GM23248 (cell line): ENCODE measurements around the gene PRPF38B.

DNA sequence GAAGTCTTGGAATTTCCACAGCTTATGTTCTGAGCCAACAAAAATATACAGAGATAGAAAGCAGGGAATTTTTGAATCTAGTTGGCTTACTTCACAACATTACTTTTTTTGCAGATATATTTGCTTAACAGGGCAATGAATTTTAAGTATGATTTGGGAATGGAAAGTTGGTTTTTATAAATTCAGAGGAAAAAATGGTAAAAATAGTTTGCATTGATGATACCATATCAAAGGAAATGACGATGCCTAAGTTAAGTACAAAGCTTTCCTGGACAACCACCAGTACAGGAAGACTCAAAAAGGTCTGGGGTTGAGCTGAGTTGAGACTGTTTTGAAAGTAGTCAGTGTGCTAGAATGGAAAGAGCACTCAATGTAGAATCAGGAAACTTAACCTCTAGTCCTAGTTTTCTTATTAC is 11.0 kb upstream of the VCAM1 start:
- RAMPAGE, long total RNA, result no peak

- RAMPAGE, long total RNA, result no peak
These were observed 74.4 kb upstream of the S1PR1 start for GRCh38 chr1:101162452-101162753.

DNA sequence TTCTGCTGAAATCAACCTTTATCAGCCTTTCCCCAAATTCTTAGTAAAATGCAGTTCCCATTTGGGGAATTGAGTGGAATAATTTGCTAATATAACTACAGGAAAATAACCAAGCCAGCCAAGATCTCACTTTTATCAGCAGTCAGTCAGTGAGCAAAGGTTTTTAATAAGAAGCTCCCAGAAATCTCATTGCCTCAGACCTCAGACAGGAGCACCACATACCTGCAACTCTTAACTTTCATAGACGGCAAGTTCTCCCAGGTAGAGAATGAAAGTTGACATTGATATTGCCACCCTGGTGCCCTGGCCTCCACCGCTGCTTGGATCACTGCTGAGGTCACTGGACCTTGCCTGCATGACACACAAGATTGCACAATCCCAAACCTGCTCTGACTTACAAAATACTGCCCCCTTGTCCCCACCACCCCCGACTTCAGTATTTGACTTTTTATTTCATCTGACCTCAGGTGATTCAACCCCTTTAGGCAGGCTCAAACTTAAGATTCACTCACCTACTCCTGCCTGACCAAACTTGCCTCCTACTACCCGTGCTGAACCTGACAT is 43.2 kb upstream of the S1PR1 start:
- RAMPAGE, long total RNA, result no peak

- RAMPAGE, long total RNA, result no peak
These were observed 134.4 kb downstream of the S1PR1 start for GRCh38 chr1:101371128-101371675.

DNA sequence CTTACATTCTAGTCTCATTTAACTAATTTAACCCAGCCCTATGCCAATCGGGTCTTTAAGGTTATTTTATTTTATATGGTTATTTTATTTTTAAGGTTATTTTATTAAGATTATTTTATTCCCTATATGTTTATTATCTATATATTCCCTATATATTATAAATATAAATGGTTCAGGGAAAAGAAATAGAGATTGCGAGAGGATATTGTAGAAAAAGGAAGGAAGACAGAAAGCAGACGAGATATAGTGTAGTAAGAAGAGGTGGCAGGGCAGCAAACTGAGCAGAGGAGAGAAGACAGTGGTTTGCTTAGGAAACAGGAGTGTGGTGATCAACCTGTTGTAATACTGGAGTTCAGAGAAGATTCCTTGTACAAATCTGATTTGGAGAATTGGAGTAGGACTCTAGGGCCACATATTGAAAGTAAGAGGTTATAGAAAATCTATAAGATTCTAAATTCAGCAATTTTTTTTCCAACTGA is 9.8 kb upstream of the AMY2B start:
- RAMPAGE, long total RNA, result no peak

DNA sequence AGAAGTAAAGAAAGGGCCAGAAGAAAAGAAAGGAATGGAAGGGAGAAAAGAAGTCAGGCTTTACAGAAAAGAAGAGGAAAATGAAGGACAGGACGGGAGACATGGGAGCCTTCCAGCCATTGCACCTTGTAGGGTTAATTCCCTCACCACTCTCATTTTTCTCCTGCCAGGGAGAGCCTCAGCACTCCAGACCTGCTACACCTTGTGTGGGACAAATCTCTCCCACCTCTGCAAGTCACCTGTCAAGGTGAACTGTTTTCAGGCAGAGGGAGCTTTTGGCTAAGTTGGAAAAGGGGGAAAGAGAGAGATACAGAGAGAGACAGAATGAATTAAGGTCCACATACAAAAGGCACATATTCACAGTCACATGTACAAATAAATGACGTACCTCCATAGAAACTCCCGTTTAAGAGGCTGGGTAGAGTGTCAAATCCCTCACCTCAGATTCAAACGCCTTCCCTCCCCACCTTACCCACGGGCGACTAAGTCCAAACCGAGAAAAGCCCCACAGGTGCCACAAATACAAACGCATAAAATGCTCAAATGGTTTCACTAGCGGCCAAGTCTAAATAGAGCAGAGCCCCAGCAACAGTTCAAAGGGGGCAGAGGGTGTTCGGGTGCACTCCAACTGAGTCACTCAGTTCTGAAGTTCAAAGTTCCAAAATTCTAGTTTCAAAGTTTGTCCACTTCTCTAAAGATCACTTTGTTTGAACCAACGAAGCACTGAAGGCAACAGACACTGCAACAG is 1424.4 kb upstream of the PRMT6 start:
- RAMPAGE, long total RNA, result no peak

DNA sequence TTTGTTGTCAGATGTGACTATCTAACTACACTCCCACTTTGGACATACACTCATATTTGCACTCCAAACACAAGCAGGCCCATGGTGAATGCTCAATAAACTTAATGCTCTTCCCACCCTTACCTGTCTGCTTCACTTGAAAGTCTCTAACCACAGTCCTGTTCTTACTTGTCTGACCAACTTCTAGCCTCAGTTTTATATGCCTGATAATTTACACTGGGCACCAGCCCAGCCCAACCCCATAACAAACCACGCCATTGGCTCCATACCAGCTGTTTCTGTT is 395.4 kb downstream of the NTNG1 start:
- RAMPAGE, long total RNA, result no peak

- RAMPAGE, long total RNA, result no peak
These were observed 512 bp upstream of the VAV3 start for GRCh38 chr1:107965337-107966047.

- RAMPAGE, long total RNA, result no peak
These were observed 43.1 kb downstream of the EEIG2 start for GRCh38 chr1:108602886-108603501.

DNA sequence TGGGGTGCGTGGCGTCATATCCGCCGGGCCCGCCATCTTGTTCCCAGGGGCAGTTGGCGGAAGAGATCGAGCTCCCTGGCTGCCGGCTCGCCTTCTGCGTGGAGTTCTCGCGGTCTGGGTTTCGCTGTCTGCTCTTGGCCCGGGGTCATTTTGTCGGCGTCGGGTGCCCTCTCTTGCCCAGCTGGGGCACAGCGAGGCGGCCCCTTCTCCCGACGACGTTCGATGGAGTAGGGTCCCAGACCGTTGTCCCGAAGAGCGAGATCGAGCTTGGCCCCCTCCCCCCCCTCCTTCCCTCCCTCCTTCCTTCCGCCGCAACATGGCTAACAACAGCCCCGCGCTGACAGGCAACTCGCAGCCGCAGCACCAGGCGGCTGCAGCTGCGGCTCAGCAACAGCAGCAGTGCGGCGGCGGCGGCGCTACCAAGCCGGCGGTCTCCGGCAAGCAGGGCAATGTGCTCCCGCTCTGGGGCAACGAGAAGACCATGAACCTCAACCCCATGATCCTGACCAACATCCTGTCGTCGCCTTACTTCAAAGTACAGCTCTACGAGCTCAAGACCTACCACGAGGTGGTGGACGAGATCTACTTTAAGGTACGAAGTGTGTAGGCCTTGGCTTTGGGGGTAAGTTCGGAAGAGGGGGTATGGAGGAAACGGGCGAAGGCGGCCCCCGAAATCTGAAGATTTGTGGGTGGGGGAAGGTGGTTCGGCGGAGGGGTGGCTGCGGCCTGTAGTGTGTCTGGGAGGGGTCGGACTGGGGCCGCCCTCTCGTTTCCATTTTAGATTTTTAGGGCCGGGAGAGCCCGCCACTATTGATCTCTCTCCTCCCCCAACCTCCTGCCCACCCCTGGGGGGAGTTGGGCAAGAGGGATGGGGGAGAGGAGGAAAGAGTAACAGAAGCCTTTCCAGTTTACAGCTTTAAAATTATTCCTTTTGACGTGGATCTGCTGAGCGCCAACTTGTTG is at the start of gene PRPF38B:
Gene PRPF38B, plus strand, starts transcription at position 35 of the 963 bp plus-strand sequence.
- RAMPAGE, long total RNA, result no peak

GRCh38 chr1:109134955-109135222 is 21.0 kb downstream of the ELAPOR1 start:
- RAMPAGE, long total RNA, result no peak

DNA sequence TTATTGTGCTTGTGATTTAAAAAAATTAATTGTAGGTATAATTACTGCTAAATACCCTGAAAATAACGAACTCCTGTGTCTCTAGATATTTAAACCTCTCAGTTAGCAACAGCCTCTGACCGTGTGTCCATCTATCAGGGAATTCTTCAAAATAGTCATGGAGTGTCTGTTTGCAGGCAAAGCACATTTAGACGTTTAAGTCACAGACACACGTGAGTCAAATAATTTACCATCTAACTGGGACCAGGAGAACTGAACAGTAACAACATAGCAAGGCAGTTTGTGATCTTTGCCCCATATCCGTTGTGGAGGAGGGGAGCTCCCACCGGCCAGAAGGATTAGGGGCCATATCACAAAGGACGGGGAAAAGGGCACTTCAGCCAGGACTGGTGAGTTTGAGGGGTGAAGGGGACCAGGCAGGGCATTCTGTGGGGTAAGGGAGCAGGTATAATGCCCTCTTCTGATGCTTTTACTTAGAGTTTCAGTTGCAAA is 22.8 kb downstream of the ELAPOR1 start:
- RAMPAGE, long total RNA, result no peak

- RAMPAGE, long total RNA, result no peak
These were observed 9.5 kb upstream of the CELSR2 start for GRCh38 chr1:109239862-109240172.

DNA sequence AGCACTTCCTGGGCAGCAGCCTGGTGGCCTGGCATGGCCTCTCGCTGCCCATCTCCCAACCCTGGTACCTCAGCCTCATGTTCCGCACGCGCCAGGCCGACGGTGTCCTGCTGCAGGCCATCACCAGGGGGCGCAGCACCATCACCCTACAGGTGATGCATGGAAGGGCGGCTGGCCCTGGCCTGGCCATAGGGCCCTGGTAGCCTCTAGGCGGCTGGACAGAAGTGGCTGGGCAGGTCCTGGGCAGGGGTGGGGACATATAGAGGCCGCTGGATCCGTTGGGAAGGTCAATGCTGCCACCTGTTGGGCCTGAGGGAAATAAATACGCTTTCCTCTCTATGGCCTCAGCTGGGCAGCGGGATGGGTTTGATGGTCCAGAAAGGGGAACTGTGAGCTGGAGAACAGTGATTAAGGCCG is 14.3 kb downstream of the CELSR2 start:
- RAMPAGE, long total RNA, result no peak

DNA sequence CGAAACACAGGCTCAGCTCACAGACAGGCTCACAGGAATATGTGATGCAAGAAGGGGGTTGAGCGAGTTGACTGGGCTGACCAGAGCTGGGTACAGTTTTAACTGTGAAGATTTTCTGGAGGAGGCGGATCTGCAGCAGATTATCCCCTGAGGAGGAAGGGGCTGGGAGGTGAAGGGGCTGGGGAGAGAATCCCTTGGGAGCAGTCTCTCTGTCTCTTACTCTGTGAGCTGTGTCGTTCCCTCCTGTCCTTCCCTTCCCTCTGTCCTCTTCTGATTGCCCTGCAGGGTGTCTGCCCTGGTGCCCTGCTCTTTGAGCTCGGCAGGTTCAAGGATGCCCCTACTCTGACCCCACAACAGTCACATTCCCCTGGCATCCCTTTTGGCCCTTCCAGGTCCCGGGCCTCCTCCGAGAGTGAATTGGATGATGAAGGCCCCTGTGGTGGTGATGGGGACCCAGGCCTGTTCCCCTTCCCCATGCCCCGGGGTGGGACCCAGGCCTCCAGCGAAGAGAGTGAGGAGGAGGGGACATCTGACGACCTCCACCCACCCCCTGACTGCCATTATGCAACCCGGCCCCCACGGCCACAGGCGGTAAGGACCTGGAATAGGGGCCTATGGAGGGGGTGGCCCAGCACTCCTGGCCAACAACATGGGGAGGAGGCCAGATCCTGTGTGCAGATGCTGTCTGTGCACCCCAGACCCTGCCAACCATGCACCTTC is 4.2 kb upstream of the CYB561D1 start:
- RAMPAGE, long total RNA, result no peak

DNA sequence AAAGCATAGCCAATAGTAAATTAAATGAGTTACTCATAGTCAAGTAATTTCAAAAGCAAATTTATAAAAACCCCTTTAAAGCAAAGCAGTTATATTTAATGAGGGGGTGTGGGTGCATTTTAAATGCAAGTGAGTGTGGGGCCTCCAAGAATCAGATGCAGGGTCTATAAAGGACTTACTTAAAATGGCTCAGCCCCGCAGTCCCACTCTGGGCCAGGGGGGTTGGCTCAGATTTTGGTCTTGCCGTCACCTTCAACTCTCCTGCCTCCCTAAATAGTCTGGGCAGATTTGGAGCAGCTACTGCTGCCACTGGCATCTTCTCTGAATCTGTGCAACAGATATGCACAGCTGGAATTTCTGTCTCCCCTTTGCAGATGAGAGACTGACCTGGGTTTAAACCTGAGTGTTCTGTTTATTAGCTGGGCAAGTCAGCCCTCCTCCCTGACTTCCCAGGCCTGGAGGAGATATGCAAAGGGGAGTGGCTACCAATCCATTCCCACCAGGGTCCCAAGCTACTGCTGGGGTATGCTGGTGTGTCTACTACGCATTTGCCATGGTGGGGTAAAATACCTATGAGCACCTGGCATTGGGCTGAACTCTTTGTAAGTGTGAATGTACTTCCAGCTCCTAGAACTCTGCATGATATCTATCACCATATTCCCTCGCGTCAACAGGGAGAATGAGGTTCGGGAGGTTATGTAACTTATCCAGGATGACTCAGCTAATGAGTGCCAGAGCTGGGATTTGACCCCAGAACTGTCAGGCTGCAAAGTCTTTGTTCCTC is 16.4 kb downstream of the AMPD2 start:
- RAMPAGE, long total RNA, result no peak

GRCh38 chr1:109711408-109711918 is 588 bp upstream of the GSTM5 start:
- RAMPAGE, long total RNA, result no peak

GRCh38 chr1:109793722-109794270 is 30.1 kb upstream of the EPS8L3 start:
- RAMPAGE, long total RNA, result no peak

DNA sequence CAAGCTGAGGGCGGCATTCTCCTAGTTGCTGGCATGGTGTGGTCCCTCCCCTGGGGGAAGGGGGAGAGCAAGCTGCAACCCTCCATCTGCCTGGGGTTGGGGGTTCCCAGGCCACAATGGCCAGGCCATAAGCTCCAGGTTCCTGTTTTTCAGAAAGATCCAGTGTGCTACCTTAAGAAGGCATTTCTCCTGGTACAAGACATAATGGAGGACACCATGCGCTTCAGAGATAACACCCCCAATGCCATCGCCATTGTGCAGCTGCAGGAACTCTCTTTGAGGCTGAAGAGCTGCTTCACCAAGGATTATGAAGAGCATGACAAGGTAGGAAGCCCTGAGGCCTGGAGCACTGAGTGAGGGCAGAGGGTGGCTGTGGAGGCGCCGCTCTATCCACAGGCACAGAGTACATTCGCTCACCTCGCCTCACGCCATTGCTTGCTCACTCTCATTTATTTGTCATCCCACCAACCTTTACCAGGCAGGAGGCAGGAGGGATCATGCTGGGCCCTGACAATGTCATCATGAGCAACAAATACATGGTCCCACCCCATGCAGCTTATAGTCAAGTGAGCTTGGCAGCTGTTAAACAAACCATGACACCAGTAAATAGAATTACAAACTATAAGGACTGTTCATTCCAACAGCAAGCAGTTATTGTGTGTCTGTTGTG is 6.6 kb downstream of the CSF1 start:
- RAMPAGE, long total RNA, result no peak

DNA sequence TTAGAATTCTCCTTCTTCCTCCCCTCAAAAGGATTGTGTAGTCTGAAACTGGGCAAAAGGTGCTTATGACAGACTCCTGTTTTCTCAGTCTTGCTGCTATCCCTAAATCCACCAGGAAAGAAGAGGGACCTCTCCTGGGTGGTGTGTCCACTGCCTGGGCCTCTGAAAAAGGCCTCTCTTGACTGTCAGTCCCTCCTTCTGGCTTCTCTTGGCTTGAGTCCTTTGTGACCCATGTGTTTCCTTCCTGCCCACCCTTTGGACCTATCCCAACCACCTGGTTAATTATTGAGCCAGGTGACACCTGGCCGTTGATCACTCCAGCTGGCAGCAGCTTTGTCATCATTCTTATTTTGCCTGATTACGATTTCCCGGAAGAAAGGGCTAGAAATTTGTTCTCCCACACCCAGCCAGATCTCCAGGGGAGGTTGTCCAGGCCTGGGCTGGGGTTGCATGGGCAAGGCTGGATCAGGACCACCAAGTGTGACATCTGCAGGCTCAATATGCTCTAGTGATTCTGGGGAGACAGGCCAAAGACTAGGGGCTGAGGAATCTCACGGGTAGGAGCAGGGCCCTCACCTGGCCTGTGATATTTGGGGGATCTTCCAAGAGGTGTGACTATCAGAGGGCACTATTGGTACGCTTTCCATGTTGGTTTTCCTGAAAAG is 24.8 kb downstream of the CSF1 start:
- RAMPAGE, long total RNA, result no peak